ENCODE results near the gene KCNJ4.

DNA sequence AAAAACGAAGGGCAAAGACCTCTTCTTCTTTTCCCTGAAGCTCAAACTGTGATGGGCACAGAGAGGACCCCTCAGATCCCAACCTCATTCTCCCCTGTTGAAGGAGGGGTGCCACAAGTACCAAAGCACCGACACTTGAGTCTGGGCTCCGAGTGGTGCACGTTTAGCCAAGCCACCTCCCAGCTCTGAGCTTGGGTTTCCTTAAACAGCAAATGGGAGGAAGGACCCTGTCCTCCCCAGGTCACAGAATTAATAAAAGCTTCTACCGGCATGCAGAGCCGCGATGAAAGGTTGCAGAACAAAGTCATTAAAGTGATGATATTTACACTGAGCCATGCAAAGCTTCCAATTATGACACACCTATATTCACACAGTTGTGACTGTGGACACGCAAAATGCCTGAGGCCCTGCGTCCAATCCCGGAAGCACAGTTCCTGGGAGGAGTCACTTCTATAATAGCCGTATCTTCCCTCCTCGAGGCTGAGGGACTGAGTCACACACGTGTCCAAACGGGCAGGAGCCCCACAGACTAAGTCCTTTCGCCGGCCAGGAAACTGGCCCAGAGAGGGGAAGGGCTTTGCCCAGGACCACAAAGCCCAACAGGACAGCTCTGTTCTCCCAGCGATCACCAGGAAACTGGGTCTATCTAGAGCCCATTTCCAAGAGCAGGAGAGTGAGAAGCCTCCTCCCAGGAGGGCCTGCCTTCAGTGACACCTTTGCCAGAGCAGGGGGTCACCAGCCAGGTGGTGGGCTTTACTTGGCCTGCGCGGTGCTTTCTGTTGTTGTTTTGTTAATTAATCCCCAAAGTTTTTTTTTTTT is 977 bp upstream of the CSNK1E start:
- PRO-cap, result bidirectional peak, plus-strand start at position 493 of the sequence, minus-strand start at position 427 of the sequence

- PRO-cap, result no peak
Measured at GRCh38 chr22:38350308-38350817, 33.1 kb upstream of the CSNK1E start.

- PRO-cap, result no peak
Measured at GRCh38 chr22:38373970-38374326, 56.7 kb upstream of the CSNK1E start.

DNA sequence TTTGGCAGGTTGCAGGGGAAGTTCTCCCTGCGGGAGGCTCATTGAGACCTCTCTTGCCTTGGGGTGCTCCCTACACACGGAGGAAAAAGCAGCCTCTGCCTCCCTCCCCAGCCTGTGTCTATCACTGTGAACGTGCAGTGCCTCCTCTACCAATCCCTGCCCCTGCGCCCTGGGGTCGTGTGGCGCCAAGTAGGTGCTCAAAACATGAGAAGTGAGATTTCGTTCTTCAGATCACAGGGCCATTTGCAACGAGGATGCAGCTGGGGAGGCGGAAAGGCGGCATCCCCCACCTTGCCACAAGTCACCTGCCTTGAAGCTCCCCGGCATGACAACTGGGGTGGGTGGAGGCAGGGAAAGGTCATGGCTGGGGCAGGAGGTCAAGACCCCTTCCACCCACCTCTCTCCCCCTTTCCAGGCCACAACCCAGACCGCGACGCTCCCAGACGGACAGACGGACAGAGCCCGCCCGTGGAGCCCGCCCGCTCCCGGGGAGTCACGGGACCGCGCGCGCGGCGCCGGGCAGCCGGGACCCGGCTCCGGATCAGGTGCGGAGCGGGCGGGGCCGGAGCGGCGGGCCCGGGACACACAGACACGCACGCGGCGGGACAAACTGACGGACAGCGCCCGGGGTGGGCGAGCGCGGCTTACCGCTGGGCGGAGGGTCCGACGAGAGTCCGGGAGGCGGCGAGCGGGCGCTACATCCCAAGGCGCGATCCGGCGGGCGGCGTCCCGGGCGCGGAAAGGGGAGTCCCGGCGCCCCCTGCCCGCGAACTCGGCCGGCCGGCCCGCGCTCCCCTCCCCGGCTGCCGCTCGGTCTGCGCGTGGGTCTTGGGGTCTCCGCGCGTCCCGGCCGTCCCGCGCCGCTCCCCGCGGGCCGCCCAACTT is at the start of gene KCNJ4:
KCNJ4 (minus strand) TSS at position 868 of the 885 bp plus-strand sequence.
- PRO-cap, result no peak

DNA sequence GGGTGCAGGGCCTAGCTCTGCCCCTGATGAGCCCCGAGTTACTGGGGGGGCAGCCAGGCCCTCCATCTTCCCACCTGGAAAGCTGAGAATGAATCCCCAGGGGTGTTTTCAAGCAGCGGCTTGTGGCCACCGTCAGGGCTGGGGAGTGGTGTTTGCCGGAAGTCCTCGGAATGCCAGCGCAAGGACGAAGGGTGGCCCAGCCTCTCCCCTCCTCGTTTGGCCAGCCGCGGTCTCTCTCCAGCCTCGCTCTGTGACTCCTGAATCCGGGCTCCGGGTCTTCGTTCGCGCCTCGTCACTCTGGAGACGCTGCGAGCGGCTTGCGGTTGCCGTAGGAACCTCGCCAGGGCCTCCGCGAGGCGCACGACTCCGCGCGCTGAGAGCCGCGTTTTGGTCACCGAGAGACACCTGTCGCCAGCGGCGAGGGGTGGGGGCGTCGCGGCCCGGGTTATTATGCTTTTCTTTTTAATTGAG is 6.4 kb upstream of the KDELR3 start:
- PRO-cap, result unidirectional peak, minus-strand start at position 147 of the sequence

GRCh38 chr22:38490069-38490349 is 16.1 kb downstream of the DDX17 start:
- PRO-cap, result no peak

DNA sequence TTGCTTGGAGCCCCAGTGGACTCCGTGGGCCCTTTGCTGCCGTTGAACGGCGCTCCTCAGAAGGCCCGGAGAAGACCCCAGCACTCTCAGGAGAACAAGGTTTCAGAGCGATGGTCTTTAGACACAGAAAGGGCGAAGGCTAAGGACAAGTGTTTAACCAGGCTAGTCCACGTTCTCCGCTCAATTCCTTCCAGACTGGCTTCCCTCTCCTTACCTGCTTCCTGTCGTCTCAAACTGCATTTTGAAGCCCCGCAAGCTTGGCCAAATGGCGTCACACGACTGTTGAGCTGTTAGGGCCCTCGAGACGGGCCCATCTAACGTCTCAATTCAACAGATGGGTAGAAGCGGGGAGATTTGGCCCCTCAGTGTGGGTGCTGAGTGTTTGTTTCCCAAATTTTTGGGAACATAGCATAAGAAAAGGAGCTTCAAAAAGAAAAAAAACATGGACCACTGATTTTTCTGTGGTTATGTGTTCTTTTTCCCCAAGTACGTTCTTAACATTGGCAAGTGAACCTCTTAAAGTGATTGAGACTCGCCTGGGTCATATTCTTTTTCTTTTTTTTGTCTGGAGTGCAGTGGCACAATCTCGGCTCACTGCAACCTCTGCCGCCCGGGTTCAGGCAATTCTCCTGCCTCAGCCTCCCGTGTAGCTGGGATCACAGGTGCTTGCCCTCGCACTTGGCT is 1.4 kb upstream of the DDX17 start:
- PRO-cap, result no peak

DNA sequence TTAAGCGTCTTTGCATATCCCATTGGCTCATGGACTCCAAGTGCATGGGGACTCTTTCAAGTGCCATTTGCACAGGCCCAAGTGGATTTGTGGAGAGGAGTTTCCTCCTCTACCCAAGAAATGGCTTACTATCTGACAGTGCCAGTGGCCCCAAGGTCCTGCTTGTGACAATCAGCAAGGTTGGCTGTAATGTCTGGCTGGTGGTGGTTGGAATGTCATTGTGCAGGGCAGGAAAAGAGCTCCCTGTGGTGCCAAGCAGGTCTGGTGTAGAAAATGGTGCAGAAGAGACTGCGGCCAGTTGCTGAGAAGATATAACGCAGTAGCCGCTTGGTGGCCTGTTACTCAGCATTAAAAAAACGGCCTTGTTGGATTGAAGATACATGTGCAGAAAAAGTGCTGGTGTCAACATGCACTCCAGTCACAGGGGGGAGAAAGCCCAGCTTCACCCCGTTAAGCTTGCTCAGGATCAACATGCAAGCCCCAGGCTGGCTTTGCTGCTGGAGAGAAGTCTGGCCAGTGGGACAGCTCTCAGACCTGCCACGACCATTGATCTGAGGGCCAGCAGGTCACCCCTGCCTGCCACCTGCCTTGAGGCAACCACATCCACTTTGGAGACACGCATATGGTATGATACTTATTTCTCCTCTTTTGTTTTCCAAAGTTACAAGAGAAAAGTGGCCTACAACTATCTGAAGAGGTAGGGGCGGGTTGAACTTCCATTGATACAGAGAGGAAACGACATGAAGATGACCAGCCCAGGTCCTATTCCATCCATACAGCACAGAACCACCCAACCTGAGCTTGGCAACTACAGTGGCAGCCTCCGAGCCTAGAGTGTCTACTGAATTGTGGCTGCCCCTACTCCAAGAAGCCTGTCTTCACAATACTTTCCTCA is 4.4 kb downstream of the TOMM22 start:
- PRO-cap, result no peak

GRCh38 chr22:38693777-38694460 is 6.8 kb downstream of the JOSD1 start:
- PRO-cap, result no peak

DNA sequence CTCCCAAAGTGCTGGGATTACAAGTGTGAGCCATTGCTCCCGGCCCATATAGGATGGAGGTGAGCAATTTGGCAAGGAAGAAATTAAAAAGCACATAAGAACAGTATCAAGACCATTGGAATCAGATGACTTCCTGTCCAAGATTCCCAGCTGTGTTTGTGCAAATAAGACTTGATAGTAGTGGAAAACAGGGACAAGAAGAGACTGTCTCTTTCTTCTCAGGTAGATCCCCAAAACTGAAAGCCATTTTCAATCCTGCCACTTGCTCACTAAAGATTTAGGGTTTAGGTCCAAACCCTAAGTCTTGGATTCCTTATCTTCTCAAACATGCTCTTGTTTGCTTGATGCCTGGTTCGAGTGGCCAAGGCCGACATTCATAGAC is 1.2 kb upstream of the GTPBP1 start:
- PRO-cap, result no peak

GRCh38 chr22:38707157-38707800 is 1.5 kb downstream of the GTPBP1 start:
- PRO-cap, result bidirectional peak, plus-strand start at chr22:38707634, minus-strand start at chr22:38707524

DNA sequence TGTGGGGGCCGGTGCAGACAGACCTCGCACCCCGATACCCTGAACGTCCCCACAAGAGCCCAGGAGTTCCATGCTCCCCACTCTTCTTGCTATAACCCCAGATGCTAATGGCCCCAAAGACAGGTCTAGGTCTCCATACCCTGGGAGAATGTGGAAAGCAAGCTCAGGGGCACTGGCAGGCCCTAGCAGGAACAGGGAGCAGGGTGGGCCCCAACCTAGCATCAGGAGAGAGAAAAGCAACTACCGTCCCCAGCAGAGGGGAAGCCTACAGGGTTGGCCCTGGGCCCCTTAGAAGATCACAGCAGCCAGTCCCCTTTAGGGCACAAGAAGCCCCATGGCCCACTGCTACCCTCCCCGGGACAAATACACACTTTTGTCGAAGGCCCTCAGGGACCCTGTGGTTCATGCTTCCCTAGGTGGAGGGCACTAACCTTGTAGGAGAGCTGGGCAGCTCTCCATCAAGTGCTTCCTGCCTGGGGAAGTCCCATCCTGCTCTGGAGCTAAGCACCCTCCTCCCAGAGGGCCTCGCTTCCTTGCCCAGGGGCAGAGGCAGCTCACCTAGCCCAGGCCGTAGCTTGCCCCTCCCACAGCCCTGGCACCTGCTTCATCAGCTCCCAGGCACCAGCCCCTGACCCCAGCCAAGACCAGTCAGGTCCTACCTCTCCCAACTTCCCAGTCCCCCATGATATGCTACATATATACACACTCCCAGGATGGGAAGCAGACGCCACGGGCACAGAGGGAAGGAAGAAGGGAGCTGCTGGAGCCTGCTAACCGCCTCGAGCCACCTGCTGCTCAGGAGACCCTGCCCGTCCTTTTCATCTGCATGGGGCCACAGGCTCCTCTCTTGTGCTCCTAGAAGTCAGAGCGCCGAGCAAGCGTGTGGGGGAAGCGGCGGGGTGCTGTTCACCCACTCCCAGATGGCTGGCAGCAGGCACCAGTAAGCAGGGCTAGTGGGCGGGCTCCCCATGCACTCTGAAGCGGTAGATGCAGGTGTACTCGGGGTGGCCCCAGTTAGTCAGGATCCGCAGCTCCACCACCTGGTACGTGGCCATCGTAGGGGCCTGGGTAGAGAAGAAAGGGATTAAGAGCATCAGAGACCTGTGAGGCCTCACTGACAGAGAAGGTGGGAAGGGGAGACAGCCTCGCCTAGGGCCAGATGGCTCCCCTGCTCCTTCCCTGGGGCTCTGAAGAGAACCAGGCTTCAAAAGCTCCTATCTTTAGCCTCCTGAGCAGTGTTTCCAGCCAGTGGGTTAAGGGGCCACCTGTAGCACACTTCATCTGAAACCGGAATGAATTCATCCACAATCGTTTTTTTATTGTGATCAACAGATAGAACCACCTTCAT is 20.0 kb downstream of the SUN2 start:
- PRO-cap, result no peak

DNA sequence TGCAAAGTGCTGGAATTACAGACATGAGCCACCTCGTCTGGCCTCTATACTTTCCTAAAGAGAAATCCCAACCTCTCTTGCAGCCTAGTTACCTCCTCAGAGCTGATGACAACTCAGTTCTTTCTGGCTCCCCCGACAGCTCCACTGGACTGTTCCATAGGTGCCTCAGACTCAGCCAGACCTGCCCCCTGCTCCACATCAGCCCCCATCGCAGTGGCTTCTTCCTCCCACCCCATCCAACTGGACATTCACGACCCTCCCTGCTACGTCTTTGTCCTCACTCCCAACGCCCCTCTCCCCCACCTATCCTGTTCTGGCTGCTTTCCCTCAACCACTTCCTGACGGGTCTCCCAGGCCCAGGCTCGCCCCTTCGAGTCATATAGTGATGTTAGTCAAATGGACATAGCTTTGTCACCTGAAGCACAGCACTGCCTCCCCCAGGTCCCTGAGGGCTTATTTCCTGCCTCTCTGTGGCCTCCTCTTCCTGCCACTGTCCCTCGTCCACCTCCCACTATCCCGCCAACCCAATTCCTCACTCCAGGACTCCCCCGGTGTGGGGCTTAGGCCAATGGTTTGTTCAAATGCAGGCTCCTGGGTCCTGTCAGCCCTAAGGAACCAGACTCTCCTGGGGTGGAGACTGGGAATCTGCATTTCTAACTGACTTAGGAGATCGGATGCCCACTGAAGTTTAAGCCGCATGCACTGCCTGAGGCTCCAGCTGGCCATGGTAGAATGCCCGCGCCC is 18.5 kb downstream of the SUN2 start:
- PRO-cap, result no peak

- PRO-cap, result no peak
Measured at GRCh38 chr22:38737848-38738940, 17.6 kb downstream of the SUN2 start.

DNA sequence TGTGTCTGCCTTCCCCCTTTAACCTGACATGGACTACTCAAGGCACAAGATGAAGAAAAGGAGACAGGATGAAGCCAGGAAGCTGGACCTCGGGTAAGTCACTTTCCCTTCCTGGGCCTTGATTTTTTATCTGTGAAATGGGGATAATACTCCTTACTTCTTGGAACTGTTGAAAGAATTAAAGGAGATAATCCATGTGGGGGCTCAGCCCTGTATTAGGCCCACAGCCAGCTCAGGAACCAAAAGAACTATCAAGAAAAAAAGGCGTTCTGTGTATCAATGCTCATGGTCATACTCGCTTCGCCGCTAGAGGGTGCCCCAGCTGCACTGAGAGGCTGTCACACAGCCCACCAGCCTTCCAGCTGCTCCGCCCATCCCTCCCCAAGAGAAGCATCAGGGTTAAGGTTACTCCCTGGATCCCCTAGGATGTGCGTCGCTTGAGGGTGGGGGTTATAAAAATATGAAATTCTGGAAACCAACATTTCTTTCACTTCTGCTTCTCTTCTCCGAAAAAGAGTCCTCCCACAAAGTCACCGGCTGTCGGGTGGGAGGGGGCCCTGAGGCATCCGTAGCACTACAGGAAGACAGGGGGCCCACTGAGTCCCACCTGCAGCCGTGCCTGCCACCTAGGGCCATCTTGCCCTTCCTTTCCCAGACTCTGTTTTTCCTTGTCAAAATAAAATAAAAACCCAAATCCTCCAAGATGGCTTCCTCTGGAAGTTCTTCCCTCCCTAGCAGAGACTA is 1.7 kb downstream of the CBX6 start:
- PRO-cap, result no peak

- PRO-cap, result no peak
Measured at GRCh38 chr22:38882326-38882872, 10.4 kb upstream of the CBX6 start.

- PRO-cap, result no peak
Measured at GRCh38 chr22:38921055-38921636, 36.3 kb upstream of the APOBEC3A start.

GRCh38 chr22:38934812-38935390 is 22.5 kb upstream of the APOBEC3A start:
- PRO-cap, result no peak

DNA sequence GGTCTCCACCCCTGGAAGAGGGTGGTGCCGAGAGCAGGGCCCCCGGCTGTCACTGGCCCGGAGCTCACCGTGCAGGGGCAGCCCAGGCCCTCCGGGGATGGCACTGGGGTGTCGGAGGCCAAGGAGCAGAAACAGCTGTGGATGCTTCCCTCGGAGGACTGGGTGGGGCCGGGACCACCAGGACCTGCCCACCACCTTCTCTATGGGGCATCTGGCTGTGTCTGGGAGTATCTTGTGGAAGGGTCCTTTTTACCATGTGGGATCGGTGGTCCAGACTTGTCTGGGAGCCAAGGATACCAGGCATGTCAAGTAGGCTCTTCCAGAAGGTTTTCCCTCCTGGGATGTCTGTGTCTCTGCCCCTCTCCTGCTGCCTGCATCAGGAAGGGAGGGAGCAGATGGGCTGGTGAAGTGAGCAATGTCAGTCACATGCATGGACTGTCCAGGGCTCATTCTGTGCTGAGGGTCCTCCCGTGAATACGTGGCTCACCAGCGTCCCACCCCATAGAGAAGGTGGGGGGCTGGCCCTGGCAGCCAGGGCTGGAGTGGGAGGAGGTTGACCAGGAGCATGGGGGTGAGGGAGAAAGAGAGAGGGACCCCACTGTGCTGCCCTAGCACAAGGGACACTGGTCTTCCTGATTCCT is 4.1 kb upstream of the APOBEC3A start:
- PRO-cap, result no peak

GRCh38 chr22:38985205-38985703 is 3.1 kb downstream of the APOBEC3B start:
- PRO-cap, result no peak

Data from bile duct (tissue), 1 donor.